Spleen (tissue), 7 donors: Measurements from ENCODE around the gene ZFAND5.

DNA sequence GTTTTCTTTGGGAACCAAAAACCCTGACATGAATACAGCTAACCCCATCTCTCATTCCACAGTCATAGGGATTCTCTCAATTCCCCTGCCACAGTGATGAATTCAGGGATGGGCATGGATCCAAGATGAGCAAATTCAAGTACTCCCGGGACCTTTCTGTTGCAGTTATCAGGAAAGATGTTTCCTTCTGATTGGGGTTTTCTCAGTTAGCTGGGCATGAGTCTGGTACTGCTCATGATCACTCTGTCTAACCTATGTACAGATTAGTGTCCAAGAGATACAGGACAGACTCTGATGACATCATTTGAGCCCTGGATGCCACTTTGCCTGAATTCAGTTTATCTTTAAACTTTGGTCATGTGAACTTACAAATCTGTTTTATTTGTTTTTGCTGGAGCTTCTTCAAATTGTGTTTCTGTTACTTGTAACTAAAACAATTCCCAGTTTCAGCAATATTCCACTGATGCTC, 257.7 kb upstream of the KLF9 start:
- PRO-cap, 4 experiments = no peak in any of the 4 experiments
- RAMPAGE, long total RNA, 4 experiments = no peak in any of the 4 experiments

DNA sequence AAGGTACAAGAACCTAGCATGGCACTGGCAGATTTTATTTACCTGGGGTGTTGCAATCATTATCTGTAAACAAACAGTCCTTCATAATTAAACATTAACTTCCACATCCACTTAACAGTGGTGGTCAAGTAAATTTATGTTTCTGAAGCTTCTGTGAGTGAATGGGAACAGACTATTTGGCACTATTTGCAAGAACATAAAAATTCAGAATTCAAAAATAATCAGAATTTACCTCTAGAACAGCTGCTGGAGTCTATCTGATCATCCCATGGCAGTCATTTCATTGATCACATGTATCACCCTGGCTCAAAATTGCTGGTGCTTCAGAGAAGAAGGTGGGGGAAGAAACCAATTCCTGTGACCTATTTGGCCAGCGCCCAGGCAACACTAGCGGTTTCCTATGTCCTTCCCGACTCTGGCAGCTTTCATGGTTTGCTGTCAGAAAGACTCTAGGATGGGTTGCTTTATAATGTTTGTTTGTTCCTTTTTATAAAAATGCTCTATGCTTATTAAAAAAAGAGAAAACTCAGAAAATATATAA, 24.7 kb downstream of the TRPM3 start:
- PRO-cap, 4 experiments = no peak in any of the 4 experiments
- RAMPAGE, long total RNA, 4 experiments = no peak in any of the 4 experiments

DNA sequence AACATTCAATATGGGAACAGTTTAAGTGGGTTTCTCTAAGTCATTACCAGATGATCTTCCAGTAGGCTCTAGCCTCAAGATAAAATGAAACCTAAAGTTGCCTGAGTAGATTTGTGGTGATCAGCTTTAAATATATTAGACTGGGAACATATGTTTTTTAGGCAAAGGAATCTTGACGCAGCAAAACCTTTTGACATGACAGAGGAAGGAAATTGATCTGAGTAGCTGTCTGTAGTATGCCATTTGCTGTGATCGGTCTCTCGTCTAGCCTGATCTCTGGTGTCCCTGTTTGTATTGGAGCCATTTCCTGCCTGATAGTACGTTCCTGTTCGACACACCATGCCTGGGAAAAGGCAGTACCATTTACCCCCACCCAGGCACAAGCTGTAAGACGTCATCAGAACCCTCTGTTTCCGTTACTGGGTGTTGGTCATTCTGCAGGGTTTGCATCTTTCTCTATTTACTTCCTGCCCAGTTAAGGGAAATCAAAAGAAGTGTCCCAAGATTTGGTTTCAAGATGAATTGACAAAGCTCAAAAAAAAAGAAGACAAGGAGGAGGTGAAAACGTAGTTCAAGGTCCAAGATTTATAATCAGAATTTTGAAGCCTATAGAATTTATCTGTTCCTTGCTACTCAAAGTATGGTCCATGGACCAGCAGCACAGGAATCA, 129.7 kb downstream of the CEMIP2 start:
- PRO-cap, 4 experiments = peak in 4 of 4 experiments; most common plus-strand start position 535 of the sequence (in 1); most common minus-strand start position 278 of the sequence (in 3)
- RAMPAGE, long total RNA, 4 experiments = no peak in any of the 4 experiments

- PRO-cap, 4 experiments = peak in 2 of 4 experiments; most common minus-strand start chr9:71685490 (in 1)
- RAMPAGE, long total RNA, 4 experiments = no peak in any of the 4 experiments
These were observed 83.2 kb downstream of the CEMIP2 start for GRCh38 chr9:71685110-71685605.

GRCh38 chr9:71697260-71697611, 71.1 kb downstream of the CEMIP2 start:
- PRO-cap, 4 experiments = no peak in any of the 4 experiments
- RAMPAGE, long total RNA, 4 experiments = no peak in any of the 4 experiments

GRCh38 chr9:71699702-71700065, 68.6 kb downstream of the CEMIP2 start:
- PRO-cap, 4 experiments = no peak in any of the 4 experiments
- RAMPAGE, long total RNA, 4 experiments = no peak in any of the 4 experiments

- PRO-cap, 4 experiments = peak in 4 of 4 experiments; most common plus-strand start chr9:72364197 (in 4); most common minus-strand start chr9:72363963 (in 1)
- RAMPAGE, long total RNA, 4 experiments = no peak in any of the 4 experiments
These were observed 1.1 kb downstream of the ZFAND5 start for GRCh38 chr9:72363865-72364397.

- PRO-cap, 4 experiments = peak in 4 of 4 experiments; most common plus-strand start chr9:72365423 (in 3); most common minus-strand start chr9:72365205 (in 4)
- RAMPAGE, long total RNA, 4 experiments = start-site peak on the plus strand in 1 of 4 experiments, at chr9:72365378-72365412 at its widest, 6 reads per replicate
These were observed at the start of gene ZFAND5 for GRCh38 chr9:72365066-72365548. TSS of gene ZFAND5 (minus strand) at chr9:72365208.

DNA sequence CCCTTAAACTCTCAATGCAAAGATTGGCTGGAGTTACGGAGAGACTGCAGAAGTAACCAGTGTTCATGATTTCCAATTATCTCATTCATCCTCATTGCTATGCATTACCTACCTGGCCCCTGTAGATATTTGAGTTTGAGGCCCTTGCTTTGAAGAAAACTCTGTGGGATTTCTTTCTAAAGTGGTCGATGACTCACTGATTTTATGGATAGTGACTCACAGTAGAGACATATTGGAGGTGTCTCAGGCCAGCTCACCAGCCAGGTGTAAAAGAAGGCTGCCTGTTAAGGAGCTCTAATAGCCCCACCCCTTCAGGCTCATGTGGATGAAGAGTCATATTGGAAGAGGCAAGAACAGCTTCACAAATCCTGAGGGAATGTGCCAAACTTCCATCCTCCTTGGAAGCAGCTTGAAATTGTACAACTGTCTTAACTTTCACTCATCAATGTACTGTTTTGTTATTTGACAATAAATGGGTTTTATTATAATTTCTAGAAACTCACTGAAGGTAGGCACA, 44.4 kb upstream of the TMC1 start:
- PRO-cap, 4 experiments = no peak in any of the 4 experiments
- RAMPAGE, long total RNA, 4 experiments = no peak in any of the 4 experiments

GRCh38 chr9:72579225-72579737, 57.9 kb downstream of the TMC1 start:
- PRO-cap, 4 experiments = no peak in any of the 4 experiments
- RAMPAGE, long total RNA, 4 experiments = no peak in any of the 4 experiments

GRCh38 chr9:72749377-72749796, 203.5 kb downstream of the ALDH1A1 start:
- PRO-cap, 4 experiments = no peak in any of the 4 experiments
- RAMPAGE, long total RNA, 4 experiments = no peak in any of the 4 experiments

DNA sequence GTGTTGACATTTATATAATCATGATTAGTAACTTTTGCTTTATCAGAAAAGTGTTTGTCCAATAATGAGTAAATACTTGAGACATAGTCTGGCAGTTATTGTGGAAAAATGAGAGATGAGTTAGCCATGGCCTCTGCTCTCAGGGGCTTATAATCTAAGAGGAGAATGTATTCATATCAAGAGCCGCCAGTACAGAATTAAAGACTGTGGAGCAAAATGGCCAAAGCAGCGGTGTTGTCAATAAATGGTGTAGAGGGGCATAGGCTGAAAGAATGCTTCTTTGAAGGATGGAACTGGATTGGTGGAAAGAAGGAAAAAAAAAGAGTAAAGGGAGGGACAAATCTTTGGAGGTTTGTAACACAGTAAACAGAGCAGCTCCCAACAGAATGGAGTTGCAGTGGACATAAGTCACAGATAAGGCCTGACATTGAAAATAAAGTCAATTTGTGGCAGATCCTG, 9.2 kb downstream of the ALDH1A1 start:
- PRO-cap, 4 experiments = no peak in any of the 4 experiments
- RAMPAGE, long total RNA, 4 experiments = no peak in any of the 4 experiments

GRCh38 chr9:72947903-72948627, 4.8 kb downstream of the ALDH1A1 start:
- PRO-cap, 4 experiments = no peak in any of the 4 experiments
- RAMPAGE, long total RNA, 4 experiments = no peak in any of the 4 experiments

GRCh38 chr9:73083387-73084010, 68.2 kb upstream of the ANXA1 start:
- PRO-cap, 4 experiments = no peak in any of the 4 experiments
- RAMPAGE, long total RNA, 4 experiments = no peak in any of the 4 experiments

GRCh38 chr9:73159173-73159469, 7.5 kb downstream of the ANXA1 start:
- PRO-cap, 4 experiments = no peak in any of the 4 experiments
- RAMPAGE, long total RNA, 4 experiments = no peak in any of the 4 experiments

DNA sequence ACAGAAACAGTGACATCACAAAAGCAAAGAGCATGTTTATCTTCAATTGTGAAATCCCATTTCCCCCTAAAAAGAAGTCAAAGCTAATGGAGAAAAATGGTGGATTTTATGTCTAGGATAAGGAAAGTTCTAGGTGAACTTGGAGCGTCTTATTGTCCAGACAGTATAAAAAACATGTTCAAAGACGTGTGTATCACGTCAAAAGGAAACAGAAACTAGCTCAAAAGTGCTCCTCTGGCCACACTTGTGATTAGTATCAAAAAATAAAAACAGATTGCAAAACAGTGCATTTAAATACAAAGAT, 568.9 kb downstream of the ANXA1 start:
- PRO-cap, 4 experiments = no peak in any of the 4 experiments
- RAMPAGE, long total RNA, 4 experiments = no peak in any of the 4 experiments

DNA sequence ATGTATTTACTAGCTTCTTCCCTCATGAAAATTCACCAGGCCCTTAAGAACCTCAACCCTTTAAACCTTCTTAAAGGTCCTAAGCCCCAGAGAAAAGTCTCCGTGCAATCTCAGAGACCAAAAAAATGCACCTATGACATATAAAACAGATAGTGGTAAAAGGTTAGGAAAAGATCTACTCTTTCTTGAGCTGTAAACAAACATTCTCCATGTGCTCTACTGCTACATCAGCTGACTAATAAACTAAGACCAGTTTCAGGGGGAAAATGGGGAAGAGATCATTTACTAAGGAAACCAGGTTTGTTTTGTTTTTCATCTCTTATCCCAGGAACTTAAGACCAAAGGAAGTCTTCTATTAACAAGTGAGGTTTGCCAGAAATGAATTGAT, 84.0 kb downstream of the RORB start:
- PRO-cap, 4 experiments = no peak in any of the 4 experiments
- RAMPAGE, long total RNA, 4 experiments = no peak in any of the 4 experiments

DNA sequence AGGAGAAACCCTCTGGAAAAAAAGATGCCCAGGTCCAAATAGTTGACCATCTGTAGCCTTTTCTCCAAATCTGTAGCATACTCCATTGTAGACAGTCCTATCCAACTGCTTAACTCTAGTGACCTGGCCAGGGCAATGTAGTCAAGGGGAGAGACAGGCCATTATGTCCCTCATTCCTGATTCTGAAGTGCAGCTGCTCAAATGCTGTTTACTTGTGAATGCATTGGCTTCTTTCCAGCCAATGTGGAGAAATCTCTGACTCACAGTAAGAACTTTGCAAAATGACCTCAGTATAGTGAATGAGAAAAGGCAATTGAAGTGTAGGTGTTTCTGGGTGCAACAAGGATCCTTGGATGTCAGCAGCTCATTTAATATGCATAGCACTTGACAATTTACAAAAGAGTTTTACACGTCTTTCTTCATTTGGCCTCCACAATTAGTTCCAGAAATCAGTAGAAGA, 367.1 kb downstream of the OSTF1 start:
- PRO-cap, 4 experiments = no peak in any of the 4 experiments
- RAMPAGE, long total RNA, 4 experiments = no peak in any of the 4 experiments

DNA sequence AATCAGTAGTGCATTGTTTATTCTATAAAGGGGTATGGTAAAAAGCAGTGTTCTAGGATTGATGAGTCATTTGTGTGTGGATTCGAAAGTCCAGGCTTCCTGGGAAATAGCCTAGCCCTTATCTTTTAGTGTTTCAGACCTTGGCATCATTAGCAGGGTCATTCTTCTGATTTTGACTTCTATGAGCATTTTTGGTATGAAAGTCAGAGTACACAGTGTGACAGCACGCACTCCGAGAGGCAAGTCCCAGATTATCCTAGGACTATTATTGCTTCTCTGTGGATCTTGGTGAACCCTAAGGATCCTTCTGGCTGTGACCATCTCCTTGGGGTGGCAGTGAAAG, 16.9 kb downstream of the PCSK5 start:
- PRO-cap, 4 experiments = no peak in any of the 4 experiments
- RAMPAGE, long total RNA, 4 experiments = no peak in any of the 4 experiments

DNA sequence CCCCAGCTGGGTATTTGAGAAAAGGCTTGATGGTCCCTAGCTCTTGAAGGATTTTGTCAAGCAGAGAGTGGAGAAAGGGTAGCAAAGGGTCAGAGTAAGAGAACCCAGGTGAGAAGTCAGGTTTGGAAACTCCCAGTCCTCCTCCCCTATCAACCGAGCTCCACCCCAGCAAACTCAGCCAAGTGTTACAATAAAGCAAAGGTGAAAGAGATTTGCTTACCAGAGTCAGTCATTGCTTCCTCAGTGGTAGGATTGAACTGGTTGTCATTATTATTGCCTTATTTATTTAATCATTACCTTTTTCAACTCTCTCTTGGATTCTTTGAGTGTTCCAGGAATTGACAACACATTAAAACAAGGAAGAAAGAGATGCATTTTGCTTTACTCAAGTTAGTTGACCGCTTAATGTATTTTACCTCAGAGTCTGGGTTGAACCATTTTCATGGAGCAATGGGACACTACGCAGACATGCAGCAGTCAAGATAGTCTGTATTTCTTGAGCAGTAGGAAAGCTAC, 80.4 kb downstream of the RFK start:
- PRO-cap, 4 experiments = no peak in any of the 4 experiments
- RAMPAGE, long total RNA, 4 experiments = no peak in any of the 4 experiments